ENCODE results near the genes RNF213, NPTX1 and RPTOR.

DNA sequence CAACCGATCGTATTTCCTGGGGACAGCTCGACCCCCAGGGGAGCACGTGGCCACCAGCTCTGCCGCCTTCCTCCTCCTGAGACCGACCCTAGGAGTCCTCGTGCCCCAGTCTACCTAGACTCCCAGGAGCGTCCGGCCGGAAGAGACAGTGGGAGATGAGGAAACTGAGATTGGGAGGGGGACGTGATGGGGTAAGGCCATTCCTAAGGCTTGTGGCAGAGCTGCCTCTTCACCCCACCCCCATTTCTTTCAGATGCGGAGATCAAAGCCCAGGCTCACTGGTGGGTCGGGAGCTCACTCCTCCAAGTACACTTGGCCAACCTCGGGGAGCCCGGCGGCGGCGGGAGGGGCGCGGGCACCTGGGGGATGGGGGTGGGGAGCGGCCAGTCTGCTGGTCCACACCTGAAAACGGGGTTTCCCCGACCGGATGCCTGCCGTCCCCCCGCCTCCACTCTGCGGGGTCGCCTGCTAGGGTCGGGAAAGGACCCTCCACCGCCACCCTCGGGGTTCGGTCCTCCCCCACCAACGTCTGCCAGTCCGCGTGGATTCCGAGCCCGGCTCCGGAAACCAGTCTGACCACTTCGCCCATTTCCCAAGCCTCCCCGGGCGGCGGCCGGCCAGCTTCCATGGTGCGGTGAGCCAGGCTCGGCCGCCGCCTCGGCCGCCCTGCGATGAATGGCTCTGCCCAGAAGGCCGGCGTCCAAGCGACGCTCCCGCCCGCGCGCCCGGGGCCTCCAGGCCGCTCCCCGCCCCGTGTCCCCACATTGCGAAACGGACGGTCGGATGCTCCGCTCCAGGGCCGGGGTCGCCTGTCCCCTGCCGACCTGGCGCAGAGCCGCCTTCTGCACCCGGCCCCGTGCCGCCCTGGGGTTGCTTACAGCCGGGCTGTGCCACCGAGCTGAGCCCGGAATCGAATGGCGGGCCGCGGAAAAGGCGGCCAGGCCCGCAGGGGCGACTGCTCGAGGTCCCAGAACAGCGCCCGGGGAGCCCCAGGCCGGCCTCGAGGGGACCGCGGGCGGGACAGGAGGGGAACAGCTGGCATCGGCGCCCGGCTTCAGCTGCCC is 18.0 kb upstream of the CBX8 start:
- RRBS: 4% methylated on average over 45 of the region's 96 CpGs

- RRBS: 55% methylated on average over 4 of the region's 29 CpGs
Observed at GRCh38 chr17:79836588-79837222, 2.5 kb downstream of the CBX4 start.

DNA sequence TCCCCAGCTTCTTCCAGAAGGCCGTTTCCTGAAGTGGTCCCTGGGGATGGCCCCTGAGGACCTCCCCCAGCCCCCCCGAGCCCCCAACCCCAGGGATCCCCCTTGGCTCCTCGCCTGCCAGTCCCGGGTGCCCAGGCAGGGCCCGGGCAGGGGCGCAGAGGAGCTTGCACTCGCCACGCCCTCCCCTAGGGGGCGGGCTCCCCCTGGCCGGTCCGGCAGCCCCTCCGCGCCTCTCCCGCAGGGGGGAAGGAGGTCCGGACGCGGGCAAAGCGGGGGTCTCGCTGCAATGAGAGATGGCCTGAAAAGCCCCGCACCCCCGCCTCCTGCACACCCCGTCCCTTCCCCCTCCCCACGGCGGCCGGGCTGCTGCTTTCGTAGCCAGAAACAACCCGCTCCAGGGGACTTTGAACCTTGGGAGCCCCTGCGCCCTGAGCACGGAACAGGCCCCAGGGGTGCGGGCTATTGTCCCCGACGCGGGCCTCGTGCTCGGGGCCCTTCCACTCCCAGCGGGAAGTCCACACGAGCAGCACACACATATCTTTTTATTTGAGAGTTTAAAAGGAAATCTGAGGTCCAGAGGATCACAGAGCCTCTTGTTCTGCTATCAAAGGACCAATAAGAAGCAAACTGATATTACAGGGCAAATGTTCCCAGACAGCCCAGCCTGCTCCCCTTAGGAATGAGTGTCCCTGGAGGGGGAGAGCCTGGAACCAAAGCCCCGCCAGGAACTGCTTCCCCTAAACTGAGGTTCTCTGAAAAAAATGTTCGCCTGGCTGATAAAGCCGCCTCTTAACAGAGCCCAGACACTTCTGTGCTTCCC is 5.7 kb upstream of the CBX4 start:
- RRBS: 2% methylated on average over 11 of the region's 40 CpGs

DNA sequence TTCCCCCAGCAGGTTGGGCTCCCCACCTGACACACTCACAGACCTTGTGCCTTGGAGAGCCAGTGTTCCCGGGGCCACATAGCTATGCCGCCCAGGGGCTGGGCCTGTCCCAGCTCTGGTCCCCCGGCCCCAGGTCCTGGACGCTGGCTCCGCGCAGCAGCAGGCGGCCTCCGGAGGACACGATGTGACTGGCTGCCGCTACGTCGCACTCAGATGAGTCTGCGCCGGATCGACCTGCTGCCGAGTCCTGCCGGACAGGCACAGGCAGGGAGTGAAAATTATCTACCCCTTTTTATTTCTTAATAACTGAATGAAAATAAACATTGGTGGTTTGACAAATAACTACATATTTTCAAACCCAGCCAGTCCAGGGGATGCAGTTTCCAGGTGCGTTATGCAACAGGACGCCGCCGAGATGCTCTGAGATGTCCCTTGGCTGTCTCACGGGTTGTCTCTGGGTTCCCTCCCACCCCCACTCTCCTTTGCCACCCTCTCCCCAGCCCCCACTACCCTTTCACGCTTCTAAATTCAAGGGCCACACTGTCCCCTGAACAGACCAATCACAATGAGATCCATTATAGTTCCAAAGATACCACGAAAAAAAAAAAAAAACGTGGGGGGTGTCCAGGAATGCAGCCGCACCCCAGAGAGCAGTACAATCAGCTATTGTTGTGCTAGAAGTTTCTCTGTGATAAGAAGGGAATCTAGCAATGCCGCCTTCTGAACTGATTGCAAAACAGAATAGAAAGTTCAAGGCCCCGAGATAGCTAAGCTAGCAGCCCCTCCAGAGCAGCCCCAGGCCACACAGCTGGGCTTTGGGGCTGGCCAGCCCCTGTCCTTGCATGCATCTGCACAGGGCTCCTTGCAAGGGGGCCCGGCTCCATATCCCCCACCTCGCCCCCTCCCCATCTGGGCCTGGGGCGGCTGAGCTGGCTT is 86.7 kb upstream of the CBX4 start:
- RRBS: 84% methylated on average over 16 of the region's 31 CpGs

- RRBS: no CpG with 5 or more reads among the region's 10 CpGs
Observed at GRCh38 chr17:79931705-79932348, 92.6 kb upstream of the CBX4 start.

GRCh38 chr17:79948870-79949657 is 86.6 kb downstream of the TBC1D16 start:
- RRBS: no CpG with 5 or more reads among the region's 33 CpGs

DNA sequence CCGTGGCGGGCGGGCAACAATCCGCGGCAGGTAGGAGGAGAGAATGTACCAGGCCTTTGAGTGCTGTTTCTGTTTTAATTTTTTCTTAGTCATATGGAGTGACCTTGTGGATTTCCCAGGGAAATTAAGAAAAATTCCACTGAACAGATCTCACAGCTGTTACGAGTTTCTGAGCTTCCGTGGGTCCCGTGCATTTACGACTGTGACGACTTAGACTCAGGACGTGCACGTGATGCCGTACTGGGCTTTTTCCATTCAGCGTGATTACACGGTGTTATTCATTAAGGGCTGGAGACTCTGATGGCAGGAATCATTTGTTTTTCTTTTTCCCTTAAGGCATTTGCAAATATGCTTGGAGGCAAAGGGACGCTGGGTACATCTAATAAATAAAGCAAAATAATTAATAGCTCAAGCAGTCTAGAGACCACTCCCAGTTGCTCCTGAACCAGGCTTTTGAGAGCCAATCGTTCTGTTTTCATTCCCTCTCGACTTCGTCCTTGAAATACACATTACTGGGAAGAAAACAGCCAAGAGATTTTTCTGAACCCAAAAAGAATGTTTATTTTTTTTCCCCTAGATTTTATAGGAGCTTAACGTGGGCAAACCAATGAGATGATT is 57.1 kb downstream of the TBC1D16 start:
- RRBS: no CpG with 5 or more reads among the region's 20 CpGs

DNA sequence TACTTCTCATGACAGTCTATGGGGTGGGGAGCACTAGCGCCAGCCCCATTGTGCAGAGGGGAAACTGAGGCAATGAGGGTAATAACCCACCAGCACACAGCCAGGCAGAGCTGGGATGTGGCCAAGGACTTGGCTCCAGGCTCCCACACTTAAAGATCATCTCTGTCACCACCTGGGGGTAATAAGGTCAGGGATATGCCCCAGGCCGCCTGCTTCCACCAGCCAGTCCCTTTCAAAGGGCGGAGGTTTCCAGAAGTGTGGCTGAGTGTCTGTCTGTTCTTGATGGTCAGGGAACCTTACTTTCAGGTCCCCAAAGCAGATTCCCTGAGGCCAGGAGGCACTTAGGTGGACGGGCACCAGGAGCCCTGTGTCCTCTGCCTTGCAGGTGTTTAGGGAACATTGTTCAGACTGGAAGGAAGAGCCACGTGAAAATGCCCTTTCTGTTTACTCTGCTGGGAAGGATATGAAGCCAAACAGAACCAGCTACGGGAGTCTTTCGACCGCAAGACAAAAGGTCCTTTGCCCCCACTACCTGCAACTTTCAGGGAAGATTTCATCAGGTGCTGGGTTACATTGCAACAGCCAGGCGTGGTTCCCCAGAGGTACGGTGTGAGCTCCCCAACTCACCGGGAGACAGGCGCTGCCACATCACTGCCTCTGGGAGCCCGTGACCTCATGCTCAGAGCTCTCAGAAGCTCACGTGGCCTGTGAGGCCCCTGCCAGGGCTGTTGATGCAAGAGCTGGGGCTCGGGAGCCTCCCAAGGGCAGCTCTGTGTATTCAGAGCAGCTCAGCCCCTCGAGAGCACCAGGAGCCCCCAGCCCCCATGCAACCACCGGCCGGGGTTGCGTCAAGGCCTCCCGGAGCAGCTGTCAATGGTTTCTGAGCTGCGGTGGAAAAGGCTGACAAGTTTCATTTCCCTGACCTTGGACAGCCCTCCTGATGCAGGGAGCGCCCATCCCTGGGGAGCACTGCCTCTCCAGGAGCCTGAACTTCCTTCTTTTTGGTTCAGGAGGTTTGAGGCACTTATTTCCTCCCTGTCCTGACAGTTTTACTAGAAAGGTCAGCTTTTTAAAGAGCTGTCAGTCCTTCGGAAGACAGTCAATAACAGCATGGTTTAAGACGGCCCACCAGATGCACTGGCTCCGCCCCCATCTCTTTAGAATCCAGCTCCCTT is 42.2 kb downstream of the TBC1D16 start:
- RRBS: no CpG with 5 or more reads among the region's 25 CpGs

- RRBS: no CpG with 5 or more reads among the region's 11 CpGs
Observed at GRCh38 chr17:80135933-80136422, 10.9 kb downstream of the EIF4A3 start.

DNA sequence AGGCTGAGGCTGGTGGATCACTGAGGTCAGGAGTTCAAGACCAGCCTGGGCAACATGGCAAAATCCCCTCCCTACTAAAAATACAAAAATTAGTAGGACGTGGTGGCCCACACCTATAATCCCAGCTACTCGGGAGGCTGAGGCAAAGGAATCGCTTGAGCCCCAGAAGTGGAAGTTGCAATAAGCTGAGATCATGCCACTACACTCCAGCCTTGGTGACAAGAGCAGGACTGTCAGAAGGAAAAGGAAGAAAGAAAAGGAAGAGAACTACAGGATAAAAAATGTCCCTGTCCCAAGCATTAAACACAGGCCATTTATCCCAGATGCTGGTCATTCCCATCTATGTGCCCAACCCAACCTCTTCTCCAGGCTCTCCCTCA is 1.6 kb downstream of the EIF4A3 start:
- RRBS: no CpG with 5 or more reads among the region's 3 CpGs

DNA sequence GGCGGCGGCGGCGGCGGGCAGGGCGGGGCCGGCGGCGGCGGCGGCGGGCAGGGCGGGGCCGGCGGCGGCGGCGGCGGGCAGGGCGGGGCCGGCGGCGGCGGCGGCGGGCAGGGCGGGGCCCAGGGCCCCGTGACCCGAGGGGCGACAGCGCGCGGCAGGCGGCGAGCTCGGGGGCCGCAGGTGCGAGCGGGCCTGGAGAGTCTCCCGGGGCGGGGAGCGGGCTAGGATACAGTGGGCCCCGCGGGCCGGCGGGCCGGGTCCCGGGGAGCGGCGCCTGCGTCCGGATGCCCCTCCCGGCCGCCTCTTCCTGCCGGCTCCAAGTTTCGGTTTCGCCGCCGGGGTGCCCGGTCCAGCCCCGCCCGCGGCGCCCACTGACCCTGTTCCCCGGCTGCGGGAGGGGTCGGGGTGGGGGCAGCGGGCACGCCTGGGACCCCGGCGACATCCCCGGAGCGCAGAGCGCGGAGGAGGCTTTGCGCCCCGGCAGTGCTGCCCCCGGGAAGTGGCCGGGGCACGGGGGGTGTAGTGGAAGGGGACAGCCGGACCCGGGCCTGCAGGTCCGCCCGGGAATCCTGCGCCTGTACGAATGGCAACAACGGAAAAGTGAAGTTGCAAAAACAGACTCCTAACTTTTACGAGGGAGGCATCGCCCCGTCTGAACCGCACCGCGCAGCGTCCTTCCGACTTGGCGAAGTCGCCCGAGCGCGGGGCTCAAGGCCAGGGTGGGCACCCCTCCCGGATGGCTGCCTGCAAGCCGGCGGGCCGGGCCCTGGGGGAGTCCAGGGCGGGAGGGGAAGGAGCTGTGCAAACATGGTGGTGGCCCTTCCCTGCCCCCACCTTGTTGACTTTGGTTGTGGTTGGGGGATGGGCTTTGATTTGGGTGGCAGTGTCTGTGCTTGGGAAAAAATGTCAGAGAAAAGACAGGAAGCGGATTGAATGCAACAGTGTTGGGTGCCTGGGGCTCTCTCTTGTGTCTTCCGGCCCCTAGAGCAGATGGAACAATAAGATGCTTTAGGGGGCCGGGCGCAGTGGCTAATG is at the start of gene RNF213:
Gene RNF213, plus strand, starts transcription at position 130 of the 1,035 bp plus-strand sequence.
- RRBS: 2% methylated on average over 17 of the region's 109 CpGs

DNA sequence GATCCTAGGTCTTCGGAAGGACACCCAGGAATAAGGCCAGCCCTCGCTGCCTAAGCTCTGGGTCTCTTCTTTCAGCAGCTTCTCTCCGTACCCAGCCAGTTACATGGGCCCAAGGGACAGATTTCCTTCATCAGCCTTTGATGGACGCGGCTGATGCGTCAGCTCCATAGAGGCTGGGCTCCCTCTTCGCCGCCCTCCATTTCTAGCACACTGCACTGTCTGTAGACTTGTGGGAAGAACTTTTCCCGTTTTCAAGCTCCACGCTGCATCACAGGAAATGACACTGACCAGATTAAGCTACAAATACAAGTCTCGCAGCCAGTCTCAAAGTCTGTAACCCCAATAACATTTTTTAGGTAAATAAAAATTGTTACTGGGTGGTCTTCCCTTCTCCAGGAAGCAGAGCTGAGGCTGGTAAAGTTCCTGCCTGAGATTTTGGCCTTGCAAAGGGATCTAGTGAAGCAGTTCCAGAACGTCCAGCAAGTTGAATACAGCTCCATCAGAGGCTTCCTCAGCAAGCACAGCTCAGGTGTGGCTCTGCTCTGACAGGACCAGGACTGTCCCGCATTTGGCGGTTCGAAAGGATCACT is 30.2 kb upstream of the ENDOV start:
- RRBS: no CpG with 5 or more reads among the region's 15 CpGs

GRCh38 chr17:80403583-80404147 is 11.3 kb upstream of the ENDOV start:
- RRBS: no CpG with 5 or more reads among the region's 5 CpGs

DNA sequence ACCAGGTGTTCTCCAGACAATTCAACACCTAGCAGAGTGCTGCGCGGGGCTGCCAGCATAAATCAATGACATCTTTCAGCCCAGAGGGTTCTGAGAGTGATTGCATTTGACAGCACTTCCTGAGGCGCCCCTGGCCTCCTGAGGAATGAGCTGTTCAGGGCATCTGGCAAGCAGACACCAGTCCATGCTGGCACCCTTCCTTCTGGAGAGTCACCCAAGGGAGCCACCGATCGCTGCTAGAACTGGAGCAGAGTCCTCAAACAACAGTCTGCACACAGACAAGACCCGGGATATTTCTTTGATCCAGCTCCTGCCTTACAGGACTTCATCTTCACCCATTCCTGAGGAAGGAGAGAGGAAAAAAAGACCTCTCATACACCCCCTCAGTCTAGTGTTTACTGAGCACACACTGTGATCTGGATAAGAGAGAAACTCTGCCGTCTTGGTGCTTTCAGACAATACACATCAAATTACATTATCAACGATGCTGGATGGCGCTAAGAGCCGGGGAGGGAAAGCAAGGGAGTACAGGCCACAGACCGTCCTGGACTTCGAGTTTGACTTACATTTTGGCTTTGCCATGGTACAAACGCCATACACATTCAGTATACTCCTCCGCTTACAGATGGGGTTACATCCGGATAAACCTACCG is 23.1 kb downstream of the NPTX1 start:
- RRBS: no CpG with 5 or more reads among the region's 16 CpGs

GRCh38 chr17:80476448-80477007 is at the start of gene NPTX1:
Gene NPTX1, minus strand, starts transcription at chr17:80476607.
- RRBS: 2% methylated on average over 36 of the region's 79 CpGs

GRCh38 chr17:80544498-80545157 is at the start of gene RPTOR:
Gene RPTOR, plus strand, starts transcription at chr17:80544838.
- RRBS: no CpG with 5 or more reads among the region's 35 CpGs

- RRBS: 6% methylated on average over 3 of the region's 29 CpGs
Observed at GRCh38 chr17:80545158-80545948, 715 bp downstream of the RPTOR start.

DNA sequence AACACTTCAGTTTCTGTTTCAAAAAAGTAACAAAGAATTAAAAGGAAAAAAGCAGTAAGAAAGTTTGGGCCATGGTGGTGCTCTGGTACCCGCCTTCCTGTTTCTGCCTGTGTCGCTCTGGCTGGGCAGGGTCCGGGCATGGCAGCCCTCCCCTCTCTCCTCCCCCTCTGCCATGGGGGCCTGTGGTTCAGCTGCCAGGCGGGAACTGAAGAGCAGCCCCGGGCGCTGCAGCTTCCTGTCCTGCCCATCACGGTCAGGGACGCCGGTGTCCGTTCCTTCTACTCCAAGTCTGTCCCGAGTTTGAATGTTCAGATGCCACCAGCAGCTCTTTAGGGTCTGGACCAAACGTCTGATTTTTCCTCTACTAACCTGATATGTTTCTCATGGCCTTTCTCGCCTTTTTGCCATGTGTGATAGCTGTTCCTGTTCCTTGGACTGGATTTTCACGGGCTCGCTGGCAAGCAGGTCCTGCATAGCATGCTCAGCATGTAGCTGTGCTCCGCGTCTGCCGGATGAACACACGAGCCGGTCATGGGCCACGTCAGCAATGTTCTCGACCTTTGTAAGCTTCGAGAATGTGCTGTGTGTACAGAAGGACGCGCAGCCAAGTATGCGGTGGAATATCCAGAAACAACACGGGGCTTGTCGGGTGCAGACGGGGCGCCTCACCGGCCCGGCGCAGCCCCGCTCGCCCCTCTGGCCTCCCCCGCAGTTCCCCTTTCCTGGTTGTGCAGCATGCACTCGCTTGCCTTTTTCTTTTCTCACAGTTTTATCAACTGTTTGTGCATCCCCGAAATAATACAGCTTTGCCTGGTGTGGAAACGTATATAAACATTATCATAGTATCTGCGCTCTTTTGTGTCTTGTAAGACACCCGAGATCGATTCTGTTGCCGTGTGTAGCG is 42.1 kb downstream of the RPTOR start:
- RRBS: 82% methylated on average over 6 of the region's 44 CpGs

GRCh38 chr17:80601169-80601512 is 56.5 kb downstream of the RPTOR start:
- RRBS: no CpG with 5 or more reads among the region's 11 CpGs

- RRBS: no CpG with 5 or more reads among the region's 16 CpGs
Observed at GRCh38 chr17:80661339-80661631, 116.6 kb downstream of the RPTOR start.

All from AG09319 (cell line).